Gastroesophageal sphincter (tissue), 4 donors: ENCODE measurements around the genes SENP3, MPDU1 and TMEM88.

GRCh38 chr17:7437445-7437643 is 2.0 kb upstream of the FGF11 start:
- PRO-cap, result no peak
- RAMPAGE, long total RNA, 4 experiments, result no peak in any of the 4 experiments

GRCh38 chr17:7486554-7487048 is 5.4 kb downstream of the SLC35G6 start:
- PRO-cap, result no peak
- RAMPAGE, long total RNA, 4 experiments, result no peak in any of the 4 experiments

DNA sequence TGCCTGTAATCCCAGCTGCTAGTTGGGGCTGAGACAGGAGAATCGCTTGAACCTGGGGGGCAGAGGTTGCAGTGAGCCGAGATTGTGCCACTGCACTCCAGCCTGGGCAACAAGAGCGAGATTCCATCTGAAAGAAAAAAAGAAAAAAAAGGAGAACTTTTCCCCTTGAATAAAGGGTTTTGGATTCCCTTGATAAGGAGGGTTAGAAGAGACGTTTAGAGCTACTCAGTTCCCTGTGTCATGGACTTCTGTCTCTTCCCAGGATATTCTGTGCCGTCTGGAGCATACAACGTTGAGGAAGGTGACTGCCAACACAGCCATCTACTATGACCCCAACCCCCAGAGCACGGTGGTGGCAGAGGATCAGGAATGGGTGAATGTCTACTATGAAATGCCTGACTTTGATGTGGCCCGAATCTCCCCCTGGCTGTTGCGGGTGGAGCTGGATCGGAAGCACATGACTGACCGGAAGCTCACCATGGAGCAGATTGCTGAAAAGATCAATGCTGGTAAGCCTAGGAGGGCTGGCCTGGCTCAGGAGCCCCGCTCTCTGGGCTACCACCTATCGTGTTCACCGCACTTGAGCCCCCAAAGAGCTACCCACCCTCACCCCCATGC is 27.5 kb downstream of the SLC35G6 start:
- PRO-cap, result no peak
- RAMPAGE, long total RNA, 4 experiments, result no peak in any of the 4 experiments

- PRO-cap, result no peak
- RAMPAGE, long total RNA, 4 experiments, result no peak in any of the 4 experiments
Measured at GRCh38 chr17:7510058-7510380, 28.8 kb downstream of the SLC35G6 start.

GRCh38 chr17:7561712-7562592 is at the start of gene SENP3:
SENP3 (plus strand) TSS chr17:7561919.
- PRO-cap, result bidirectional peak, plus-strand start at chr17:7561981, minus-strand start at chr17:7561805; unidirectional peak, minus-strand start at chr17:7562429
- RAMPAGE, long total RNA, 4 experiments, result no peak in any of the 4 experiments

GRCh38 chr17:7579783-7580637 is 572 bp downstream of the CD68 start:
- PRO-cap, result no peak
- RAMPAGE, long total RNA, 4 experiments, result no peak in any of the 4 experiments

- PRO-cap, result bidirectional peak, plus-strand start at chr17:7583852, minus-strand start at chr17:7583592; bidirectional peak, plus-strand start at chr17:7584102, minus-strand start at chr17:7584085
- RAMPAGE, long total RNA, 4 experiments, result start-site peak on the plus strand in 1 of 4 experiments, at chr17:7583841-7583858 at its widest, 142 reads per replicate; start-site peak on the minus strand in 4 of 4 experiments, at chr17:7583517-7584092 at its widest, 5 to 94 reads per replicate
Measured at GRCh38 chr17:7583202-7584235, at the start of gene MPDU1. MPDU1 (plus strand) TSS chr17:7583852.

GRCh38 chr17:7590631-7591343 is 893 bp upstream of the SOX15 start:
- PRO-cap, result no peak
- RAMPAGE, long total RNA, 4 experiments, result no peak in any of the 4 experiments

GRCh38 chr17:7767604-7768169 is 50.1 kb downstream of the DNAH2 start:
- PRO-cap, result no peak
- RAMPAGE, long total RNA, 4 experiments, result no peak in any of the 4 experiments

DNA sequence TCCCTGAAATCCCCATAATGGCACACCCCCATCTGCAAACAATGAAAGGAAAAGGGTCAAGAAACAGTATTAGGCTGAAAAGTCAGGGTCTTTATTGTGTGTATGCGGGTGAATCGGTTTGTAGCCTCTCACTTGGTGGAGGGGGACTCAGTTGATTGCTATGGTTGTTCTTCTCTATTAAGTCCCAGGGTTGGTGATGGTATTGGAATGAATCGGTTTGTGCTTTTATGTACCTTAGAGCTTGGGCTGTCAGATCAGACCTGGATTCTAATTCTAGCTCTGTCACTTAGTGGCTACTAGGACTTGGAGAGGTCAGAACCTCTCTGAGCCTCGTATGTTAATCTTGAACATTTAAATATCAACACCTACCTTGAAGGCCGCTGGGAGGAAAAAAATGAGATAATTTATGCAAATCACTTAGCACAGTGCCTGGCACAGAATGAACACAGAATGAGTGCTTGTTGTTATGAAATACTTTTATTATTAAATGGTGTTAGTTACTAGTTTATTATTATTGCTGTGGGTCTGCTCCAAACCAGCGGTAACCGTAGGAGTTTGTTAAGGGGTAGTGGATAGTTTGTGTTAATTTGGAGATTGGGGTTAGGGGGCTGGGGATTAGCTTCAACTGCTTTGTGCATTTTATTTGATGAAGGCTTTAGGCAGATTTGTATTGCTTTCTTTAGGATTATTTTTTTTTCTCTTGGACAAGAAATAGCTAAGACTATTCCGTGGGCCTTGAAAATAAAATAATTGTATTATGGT is 3.5 kb downstream of the KDM6B start:
- PRO-cap, result no peak
- RAMPAGE, long total RNA, 4 experiments, result no peak in any of the 4 experiments

DNA sequence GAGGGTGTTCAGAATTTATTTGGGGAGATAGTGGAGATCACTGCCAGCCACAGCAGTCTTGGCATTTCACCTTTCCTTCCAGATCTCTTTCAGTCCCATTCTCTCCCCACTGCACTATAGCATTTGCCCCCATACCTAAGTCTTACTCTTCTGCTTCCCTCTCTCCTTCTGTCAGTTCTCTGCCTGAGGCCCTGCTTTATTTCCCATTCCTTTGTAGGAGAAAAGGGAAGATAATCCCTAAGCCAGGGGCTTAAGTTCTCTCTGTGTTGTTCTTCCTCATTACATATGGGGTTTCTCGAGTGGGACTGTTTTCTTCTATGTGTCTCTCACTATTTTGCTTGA is 6.4 kb downstream of the KDM6B start:
- PRO-cap, result no peak
- RAMPAGE, long total RNA, 4 experiments, result no peak in any of the 4 experiments

DNA sequence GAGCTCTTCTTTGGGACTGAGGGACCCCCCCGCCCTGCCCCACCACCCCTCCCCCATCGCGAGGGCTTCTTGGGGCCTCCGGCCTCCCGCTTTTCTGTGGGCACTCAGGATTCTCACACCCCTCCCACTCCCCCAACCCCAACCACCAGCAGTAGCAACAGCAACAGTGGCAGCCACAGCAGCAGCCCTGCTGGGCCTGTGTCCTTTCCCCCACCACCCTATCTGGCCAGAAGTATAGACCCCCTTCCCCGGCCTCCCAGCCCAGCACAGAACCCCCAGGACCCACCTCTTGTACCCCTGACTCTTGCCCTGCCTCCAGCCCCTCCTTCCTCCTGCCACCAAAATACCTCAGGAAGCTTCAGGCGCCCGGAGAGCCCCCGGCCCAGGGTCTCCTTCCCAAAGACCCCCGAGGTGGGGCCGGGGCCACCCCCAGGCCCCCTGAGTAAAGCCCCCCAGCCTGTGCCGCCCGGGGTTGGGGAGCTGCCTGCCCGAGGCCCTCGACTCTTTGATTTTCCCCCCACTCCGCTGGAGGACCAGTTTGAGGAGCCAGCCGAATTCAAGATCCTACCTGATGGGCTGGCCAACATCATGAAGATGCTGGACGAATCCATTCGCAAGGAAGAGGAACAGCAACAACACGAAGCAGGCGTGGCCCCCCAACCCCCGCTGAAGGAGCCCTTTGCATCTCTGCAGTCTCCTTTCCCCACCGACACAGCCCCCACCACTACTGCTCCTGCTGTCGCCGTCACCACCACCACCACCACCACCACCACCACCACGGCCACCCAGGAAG is 6.9 kb upstream of the TMEM88 start:
- PRO-cap, result no peak
- RAMPAGE, long total RNA, 4 experiments, result no peak in any of the 4 experiments

- PRO-cap, result no peak
- RAMPAGE, long total RNA, 4 experiments, result no peak in any of the 4 experiments
Measured at GRCh38 chr17:7850687-7851033, 4.2 kb upstream of the TMEM88 start.

- PRO-cap, result bidirectional peak, plus-strand start at chr17:7855066, minus-strand start at chr17:7854921
- RAMPAGE, long total RNA, 4 experiments, result start-site peak on the plus strand in 4 of 4 experiments, at chr17:7855039-7855077 at its widest, 27 to 507 reads per replicate
Measured at GRCh38 chr17:7854558-7855453, at the start of gene TMEM88. TMEM88 (plus strand) TSS chr17:7855066.

DNA sequence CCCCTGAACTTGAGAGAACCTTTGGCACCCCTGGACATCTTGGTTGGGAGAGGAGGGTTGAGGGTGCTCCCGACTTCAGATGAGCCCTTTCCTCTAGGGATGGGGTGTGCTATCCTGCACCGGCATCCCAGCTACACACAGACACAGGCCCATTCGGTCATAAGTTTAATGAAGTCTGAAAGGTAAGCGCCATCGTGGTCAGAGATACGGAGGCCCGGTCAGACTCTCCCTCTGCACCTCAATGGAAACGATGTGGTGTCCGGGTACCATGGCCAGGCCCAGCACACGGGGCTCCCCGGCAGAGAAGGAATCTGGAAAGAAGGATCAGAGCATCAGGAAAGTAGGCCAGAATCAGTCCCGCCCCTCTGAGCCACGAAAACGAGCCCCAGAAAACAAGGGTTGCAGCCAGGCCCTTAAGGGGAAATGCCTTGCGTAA is 808 bp downstream of the NAA38 start:
- PRO-cap, result bidirectional peak, plus-strand start outside the sequence, minus-strand start at position 313 of the sequence
- RAMPAGE, long total RNA, 4 experiments, result no peak in any of the 4 experiments

DNA sequence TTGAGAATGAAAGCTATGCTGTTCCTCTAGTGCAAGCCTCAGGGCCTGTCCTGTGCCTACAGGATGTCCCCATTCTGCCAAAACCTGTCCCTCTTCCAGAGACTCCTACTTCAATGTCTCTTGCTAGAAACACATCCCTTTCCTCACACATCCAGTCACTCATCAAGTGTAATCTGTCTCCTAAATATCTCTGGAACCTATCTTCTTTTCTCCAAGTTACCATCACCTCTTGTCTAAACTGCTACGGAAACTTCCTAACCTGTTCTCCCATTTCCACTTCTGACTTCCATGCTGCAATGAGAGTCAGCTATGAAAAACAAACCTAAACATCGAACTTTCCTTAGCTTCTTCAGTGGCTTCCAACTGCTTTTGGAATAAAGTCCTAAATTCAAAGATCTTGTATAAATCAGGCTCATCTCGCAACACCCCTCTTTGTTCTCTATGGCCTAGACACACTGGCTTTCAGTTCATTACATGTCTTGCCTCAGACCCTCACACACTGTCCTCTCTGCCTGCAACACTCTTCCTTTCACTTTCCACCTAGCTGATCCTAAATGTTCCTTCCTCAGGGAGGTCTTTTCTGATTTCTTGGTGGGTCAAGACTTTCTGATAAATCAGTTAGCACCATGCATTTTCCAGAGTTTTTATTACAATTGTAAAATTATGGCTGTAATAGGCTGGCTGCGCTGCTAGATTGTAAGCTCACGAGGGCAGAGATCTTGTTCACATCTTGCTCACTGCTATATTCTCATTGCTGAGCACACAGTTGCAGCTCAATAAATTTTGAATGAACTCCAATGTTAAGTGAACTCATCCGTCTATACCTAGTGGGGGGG is 3.9 kb downstream of the CYB5D1 start:
- PRO-cap, result no peak
- RAMPAGE, long total RNA, 4 experiments, result no peak in any of the 4 experiments

DNA sequence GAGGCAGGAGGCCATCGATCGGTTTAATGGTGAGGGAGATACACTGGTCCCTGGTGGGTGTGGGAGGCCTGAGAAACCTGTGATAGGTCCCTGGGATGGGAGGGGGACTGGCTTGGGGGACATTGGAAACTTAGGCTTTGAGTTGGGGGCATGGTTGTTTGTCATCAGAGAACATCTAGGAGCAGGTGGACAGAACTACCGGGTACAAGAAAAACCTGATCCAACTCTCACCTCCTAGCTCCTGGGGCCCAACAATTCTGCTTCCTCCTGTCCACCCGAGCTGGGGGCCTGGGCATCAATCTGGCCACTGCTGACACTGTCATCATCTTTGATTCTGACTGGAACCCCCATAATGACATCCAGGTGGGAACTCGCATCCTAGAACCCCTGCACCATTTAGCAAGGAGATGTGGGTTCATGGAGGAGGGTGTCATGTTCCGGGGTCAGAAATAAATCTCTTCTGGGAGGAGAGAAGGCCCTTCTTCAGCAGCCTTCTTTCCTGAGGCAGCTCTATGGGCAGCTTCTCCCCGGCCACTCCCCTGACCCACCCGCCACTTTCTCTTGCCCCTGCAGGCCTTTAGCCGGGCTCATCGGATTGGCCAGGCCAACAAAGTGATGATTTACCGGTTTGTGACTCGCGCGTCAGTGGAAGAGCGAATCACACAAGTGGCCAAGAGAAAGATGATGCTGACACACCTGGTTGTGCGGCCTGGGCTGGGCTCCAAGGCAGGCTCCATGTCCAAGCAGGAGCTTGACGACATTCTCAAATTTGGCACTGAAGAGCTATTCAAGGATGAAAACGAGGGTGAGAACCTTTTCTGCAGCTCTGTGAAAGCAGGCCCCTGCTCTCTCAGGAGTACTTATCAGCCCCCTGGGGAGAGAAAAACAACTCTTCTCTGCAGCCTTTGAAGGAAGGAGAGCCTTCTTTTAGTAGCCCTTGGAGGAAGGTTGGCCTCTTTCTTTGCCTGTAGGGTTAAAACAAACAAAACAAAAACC is 13.1 kb downstream of the RNF227 start:
- PRO-cap, result no peak
- RAMPAGE, long total RNA, 4 experiments, result no peak in any of the 4 experiments

DNA sequence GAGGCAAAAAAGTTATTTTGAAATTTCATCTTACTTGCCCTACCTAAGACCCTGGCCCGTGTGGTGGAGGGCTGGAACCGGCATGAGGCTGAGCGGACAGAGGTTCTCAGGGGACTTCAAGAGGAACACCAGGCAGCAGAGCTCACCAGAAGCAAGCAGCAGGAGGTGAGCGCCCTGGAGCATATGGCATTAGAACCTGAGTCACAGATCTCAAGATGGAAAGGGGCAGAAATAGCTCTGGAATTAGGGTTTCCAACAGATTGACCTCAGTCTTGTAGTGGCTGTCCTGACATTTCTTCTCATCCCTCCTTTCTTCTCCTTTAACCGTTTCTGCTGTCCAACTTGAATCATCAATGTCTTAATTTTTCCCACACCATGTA is 4.6 kb downstream of the CNTROB start:
- PRO-cap, result no peak
- RAMPAGE, long total RNA, 4 experiments, result no peak in any of the 4 experiments

DNA sequence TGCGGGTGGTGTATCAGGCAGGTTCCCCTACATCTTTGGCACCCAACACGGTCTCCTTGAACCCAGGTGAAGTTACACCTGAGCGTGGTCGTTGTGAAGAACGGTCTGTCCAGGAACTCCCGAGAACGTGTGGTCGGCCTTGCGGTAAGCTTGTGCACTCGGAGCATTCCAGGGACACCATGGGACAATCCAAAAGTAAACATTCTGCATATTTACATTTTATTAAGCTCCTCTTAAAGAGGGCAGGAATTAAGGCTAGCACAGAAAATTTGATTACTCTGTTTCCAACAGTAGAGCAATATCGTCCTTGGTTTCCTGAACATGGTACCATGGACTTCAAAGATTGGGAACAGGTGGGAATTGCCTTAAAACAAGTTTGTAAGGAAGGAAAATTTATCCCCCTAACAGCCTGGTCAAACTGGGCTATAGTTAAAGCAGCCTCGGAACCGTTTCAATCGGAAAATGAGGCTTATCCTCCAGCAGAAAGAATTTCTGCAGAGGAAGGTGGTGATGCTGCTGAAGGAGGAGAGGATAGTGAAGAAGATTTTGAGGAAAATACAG is 18.2 kb downstream of the ALOX15B start:
- PRO-cap, result no peak
- RAMPAGE, long total RNA, 4 experiments, result no peak in any of the 4 experiments

GRCh38 chr17:8119483-8120059 is 1.3 kb upstream of the ALOXE3 start:
- PRO-cap, result no peak
- RAMPAGE, long total RNA, 4 experiments, result no peak in any of the 4 experiments